ENCODE data around the gene RREB1.

- PRO-cap = no peak
Observed at GRCh38 chr6:6703399-6703866, 114.9 kb downstream of the LY86 start.

DNA sequence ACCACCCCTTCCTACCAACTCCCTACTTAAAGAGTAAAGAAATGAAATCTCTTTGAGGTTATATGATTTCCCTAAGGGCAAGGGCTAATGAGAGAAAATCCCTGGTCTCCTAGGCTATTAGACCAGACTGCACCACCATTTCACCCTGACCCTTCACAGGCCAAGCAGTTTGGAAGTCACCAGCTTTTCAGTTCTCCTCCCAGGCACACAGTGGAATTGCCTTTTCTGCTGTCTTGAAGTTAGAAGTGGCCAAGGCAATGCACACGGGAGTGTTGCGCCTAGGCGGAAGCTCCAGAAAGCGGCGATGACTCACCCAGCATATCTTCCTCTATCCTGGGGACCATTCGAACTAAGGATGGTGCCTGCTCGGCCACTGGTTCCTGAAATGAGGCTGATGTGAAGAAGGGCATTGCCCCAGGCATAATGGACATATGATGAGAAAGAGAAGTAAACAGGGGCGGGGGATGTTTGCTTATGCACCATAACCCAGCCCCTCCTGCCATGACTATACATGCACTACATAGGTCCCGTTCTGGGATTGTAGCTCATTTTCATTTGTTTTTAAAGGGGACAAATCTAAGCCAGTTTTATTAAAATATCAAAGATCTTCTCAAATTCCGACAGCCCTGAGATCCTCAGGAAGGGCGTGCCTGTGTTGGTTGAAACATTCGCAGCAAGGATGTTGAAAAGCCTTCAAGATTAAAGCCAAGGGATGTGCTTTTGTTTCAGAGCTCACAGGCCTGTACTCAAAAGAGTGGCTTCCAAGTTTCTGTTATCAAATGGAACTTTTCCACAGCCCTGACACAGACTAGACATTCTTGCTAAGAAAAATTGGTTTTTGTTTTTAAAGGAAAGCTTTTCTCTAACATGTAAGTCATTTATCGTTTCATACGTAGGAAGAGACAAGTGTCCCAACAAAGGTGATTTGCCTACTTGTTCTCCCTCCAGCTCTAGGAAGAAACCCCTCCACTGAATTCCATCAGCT, 218.4 kb downstream of the LY86 start:
- PRO-cap = no peak

DNA sequence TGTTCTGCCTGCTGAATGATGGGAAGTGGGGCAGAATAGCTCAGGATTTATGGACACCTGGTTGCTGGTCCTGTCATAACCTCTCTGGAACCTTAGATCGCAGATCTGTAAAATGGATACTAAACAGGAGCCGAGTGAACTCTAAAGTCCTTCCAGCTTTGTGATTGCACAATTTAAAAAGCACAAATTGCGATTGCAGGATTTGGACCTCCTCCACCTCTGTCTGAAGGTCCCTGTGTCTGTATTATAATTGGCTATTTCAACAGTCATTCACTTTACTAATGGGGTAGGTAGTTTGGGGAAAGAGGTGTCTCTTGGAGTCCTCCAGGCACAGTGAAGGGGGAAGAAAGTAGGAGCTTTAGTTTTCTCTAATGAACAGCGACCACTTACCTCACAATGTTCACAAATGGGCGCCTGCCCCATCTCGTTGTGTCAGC, 220.5 kb downstream of the LY86 start:
- PRO-cap = no peak

DNA sequence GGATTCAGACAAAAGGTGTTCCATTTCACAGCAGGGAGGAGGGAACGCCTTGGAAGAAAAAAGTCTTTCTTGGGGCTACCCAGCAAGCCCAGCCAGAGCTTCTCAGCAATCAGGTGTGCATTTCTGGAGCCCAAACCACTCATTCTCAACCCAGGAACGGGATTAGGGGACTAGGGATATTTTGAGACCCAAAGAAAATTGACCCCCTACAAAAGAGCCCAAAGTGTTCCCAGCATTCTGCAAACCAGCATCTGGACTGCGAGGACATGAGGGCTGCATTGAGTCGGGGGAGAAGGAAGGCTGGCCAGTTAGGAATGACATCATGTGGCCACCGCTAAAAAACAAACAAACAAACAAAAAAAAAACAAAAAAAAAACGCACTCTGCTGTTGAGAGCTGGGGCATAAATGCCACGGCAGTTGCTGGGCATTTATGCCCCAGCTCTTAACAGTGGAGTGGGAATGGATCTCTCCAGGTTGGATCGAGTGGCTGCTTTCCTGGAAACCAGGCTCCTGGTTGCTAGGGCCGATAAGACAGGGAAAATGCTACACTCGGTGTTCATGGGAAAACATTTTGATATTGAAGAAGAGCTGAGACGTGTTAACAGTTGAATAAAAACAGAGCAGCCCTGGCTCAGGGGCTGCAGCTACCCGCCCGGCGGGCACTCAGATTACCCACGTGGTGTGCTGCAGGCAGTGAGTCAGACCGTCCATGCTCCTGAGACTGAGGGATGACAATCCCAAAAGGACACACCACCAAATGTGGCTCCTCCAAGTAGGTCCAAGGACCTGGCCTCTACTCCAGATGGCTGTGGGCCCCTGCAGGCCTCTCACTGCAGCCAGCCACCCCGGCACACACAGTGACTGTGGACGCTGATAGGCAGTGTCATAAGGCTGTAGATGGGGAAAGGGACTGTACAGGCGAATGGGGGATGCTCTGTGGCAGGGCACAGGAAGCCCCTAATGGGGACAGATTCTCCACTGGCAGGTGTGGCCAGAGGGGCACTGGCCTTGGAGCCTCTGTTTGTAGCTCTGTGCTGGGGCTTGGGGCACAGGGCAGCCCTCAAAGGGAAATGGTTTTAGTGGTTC, 237.5 kb downstream of the LY86 start:
- PRO-cap = no peak

DNA sequence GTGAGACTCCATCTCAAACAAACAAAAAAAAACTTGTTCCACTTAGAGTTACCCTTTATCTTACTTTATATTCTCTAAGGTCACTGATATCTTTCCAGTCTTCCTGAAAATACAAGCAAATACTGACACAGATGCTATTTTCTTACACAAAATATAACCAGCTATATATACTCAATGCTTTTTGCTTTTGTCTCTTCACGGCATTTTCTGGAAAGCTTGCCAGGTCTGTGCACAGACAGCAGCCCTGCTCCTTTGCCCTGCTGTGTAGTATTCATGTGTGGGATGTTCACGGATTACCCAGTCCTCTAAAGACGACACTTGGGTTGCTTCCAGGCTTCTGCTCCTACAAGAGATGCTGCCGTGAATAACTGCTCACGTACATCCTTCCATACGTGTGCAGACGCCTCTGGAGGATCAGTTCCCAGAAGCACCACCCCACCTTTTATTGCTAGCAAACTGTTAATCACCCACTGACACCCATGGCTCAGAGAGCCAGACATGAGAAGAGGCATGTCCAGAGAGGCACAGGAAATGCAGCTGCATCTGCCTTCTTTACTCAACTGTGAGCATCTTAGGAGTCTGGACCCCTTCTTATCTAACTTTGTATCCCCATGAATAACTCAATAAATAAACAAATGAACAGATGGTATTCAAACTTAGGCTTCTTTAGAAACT, 229.0 kb upstream of the RREB1 start:
- PRO-cap = no peak

GRCh38 chr6:6930179-6931044, 177.3 kb upstream of the RREB1 start:
- PRO-cap = no peak

DNA sequence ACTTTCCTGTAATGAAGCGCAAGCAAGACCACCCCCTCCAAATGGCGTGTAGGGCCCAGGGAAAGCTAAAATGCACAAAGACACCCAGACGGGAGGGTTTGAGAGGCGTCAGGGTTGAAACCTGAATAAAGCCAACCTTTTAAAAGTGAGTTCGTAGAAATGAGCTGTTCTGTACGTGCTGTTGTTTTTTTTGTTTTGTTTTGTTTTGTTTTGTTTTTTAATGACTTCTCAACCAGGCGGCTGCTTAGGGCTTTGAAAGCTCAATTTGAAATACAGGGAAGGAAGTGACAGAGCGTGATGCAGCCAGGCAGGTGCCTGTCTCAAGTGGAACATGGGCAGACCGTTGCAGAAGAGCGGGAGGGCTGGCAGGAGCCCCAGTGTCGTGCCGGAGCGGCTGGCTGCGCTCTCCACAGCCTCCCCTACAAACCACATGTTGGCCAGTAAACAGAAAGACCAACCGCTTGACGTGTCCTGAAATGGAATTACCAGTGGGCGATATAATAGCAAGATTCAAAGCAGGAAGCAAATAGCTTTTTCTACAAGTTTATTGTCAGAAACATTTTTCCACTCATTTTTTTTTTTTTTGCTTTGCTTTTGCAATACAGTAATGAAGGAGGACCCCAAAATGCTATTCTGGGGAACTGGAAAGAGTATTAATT, 164.9 kb upstream of the RREB1 start:
- PRO-cap = no peak

GRCh38 chr6:7033188-7033665, 74.5 kb upstream of the RREB1 start:
- PRO-cap = no peak

- PRO-cap = no peak
Observed at GRCh38 chr6:7056613-7057410, 50.9 kb upstream of the RREB1 start.

- PRO-cap = no peak
Observed at GRCh38 chr6:7107656-7108310, at the start of gene RREB1. RREB1 (plus strand) TSS chr6:7107961.

GRCh38 chr6:7124873-7125437, 17.2 kb downstream of the RREB1 start:
- PRO-cap = no peak

DNA sequence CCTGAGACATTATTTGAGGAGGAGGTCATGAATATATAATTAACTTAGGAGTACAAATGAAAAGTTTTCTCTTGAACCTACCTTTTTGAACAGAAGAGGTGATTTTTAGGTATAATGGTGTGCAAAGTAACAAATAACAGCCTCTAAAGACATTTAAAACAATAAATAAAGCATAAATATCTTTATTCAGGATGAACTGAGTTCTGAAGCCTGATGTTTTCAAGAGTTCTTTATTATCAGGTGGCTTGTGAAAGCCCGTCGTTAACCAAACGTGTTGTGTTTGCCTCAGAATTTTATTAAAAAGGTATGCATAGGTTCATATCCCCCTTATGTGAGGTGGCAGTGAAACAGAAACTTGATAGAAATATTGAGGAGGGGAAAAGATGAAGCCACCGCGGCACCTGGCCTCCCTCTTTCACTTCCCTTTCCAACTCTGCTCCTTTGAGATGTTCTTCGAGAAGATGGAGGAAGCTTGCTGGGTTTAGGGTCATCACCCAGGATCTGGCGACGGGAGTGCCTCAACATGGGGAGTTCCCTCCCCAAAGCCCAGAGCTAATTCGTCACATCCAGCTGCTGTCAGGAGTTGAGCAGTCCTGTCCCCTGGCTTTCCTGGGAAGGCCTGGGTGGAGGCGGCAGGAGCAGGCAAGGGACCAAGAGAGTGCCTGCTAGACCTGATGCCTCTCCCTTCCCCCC, 29.0 kb downstream of the RREB1 start:
- PRO-cap = no peak

DNA sequence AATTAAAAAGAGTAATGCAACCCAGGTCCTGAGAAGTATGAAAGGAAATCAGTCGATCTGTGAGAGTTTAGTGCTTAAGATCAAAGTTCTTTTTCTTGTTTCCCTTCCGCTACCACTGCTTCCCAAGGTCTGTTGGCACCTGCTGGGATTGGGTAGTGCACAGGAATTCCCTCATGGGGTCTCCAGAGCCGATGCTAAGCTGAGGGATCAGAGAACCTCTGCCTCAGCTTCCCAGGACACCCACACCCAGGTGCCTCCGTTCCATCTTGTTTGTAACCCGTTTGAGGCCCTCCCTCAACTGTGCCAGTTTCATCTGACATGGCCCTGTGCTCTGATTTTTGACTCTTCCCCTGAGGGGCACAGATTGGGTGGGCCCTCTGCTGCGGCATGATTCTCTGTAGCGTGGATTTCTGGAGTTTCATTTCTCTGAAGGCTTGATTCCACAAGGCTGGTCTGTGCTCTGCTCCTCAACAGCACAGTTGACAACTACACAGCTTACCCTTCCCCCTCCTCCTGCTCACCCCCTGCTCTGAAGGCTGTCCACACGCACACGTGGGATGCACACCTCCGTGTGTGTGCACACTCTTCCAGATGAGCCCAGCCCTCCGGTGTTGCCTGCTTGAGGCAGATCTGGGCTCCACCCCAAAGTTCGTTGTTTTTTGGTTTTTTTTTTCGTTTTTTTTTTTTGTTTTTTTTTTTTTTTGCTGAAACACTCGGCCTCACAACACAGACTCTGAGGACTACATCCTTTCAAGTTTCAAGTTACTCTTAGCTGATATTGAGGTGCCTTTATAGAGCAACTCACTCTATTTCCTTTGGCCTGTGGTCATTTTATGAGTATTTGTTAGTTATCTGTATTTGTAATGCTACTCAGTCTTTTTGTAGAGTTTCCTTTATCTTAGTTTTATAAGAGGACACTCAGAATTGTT, 88.0 kb downstream of the RREB1 start:
- PRO-cap = no peak

- PRO-cap = no peak
Observed at GRCh38 chr6:7198656-7199520, 91.1 kb downstream of the RREB1 start.

- PRO-cap = no peak
Observed at GRCh38 chr6:7201675-7202599, 94.2 kb downstream of the RREB1 start.

- PRO-cap = bidirectional peak, plus-strand start at chr6:7260821, minus-strand start at chr6:7260482; bidirectional peak, plus-strand start at chr6:7261476, minus-strand start at chr6:7261226
Observed at GRCh38 chr6:7260437-7261603, 52.2 kb downstream of the SSR1 start.

GRCh38 chr6:7289430-7290074, 23.4 kb downstream of the SSR1 start:
- PRO-cap = no peak

DNA sequence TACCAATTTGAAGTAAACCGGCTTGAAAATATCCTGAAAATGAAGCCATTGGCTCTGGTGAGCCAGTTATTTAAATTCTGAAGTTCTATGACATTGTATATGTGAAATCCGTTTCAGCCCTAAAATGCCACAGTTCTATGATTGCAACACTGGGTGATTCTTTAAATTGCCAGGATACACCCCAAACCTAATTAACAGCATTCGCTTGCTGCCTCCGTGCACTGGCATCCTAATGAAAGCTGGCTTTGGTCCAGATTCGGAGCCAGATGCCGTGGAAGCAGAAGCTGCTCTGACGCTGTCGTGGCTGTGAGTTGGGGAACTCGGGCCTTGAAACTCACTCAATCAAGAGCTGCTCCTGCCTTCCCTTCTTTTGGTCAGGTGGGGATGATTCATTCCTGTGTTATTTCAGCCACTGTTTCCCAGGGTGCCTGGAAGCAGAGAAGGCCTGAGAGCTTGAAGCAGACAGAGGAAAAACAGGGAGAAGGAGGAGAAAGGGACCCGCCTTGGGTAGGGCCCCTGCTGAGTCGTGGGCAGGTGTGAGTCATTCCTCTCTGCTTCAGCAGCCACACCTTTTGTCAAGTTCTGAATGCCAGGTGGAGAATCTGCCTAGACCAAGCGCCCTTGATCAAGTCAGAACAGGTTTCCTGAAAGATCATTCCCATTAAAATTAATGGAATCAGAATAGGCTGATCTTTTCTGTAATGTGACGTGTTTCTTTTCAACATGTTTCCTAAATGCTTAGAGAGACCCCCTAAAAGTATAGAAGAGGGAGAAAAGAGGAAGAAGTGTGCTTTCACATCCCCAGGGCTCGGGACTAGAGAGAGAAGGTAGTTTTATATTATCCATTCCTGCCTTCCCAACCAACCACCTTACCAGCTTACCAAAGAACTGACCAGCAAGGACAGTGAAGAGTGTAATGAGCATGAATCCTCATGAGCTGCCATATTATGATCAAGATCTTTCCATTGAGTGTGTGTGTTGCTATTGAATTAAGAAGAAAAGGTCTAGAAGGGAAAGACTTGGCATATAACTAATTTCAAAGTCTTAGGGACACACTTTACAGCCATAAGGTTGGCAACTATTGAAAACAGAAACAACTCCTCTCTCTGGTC, 36.0 kb upstream of the DSP start:
- PRO-cap = no peak

- PRO-cap = no peak
Observed at GRCh38 chr6:7513361-7514003, 28.0 kb upstream of the DSP start.

DNA sequence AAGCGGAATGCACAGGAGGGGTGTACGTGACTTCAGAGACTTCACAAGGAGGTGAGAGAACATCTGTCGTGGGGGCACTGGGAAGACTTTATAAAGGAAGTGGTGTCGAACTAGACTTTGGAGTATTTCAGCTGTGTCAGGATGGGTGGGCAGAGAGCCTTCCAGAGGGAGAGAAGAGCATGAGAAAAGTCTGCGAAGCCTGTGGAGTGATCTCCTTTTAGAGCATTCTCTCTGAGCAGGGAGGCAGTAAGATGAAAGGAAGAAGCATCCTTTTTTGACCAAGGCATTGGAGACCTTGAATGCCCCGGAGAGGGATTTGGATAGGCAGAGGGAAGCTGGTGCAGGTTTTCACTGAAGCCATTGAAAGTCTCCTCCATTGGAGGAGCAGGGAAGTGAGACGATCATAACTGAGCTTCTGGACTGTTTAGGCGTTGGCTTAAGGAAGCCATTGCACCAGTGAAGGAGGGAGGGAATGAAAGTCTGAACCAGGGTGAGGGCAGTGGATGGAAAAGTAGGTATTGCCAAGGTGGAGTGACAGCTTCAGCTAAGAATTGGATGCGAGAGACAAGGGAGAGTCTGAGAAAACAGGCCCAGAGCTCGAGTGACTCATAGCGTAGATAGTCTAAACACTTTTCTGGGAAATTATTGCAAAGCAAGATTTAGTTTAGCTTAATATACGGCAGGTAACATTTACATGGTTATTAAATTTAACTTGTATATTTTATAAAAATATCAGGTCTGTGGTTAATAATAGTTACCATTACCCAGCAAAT, 4.4 kb downstream of the DSP start:
- PRO-cap = no peak